H9 (cell line): Measurements from ENCODE around the genes SVIP, MUC15 and QSER1.

GRCh38 chr11:22829105-22830362 is at the start of gene SVIP:
TSS of gene SVIP (minus strand) at chr11:22829801.
- PRO-cap = unidirectional peak, plus-strand start at chr11:22829265; unidirectional peak, plus-strand start at chr11:22829333; unidirectional peak, plus-strand start at chr11:22829414; unidirectional peak, minus-strand start at chr11:22829801

DNA sequence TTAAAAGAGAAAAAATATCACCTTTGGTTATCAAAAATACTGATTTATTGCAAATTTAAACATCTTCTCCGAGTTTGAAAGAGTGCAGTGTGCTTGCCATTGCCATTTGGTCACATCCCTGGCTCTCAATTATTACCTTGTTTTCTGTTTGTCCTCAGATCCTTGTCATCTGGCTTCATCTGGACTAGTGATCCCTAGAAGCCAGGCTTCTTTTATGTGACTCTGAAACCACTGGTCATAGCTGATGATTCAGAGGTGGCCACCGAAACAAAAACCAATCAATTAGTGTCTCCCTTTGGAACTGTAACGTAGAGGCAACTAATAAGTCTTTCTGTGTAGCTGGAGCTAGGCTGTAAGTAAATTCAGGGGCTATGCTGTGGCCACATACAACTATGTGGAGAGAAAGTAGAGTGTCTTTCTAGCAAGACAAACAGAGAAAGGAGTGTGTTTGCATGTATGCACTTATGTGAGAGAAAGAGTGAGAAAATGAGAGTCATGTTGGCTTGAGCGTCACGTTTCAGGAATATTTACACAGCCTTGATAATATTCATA is 238.0 kb downstream of the LUZP2 start:
- PRO-cap = no peak

DNA sequence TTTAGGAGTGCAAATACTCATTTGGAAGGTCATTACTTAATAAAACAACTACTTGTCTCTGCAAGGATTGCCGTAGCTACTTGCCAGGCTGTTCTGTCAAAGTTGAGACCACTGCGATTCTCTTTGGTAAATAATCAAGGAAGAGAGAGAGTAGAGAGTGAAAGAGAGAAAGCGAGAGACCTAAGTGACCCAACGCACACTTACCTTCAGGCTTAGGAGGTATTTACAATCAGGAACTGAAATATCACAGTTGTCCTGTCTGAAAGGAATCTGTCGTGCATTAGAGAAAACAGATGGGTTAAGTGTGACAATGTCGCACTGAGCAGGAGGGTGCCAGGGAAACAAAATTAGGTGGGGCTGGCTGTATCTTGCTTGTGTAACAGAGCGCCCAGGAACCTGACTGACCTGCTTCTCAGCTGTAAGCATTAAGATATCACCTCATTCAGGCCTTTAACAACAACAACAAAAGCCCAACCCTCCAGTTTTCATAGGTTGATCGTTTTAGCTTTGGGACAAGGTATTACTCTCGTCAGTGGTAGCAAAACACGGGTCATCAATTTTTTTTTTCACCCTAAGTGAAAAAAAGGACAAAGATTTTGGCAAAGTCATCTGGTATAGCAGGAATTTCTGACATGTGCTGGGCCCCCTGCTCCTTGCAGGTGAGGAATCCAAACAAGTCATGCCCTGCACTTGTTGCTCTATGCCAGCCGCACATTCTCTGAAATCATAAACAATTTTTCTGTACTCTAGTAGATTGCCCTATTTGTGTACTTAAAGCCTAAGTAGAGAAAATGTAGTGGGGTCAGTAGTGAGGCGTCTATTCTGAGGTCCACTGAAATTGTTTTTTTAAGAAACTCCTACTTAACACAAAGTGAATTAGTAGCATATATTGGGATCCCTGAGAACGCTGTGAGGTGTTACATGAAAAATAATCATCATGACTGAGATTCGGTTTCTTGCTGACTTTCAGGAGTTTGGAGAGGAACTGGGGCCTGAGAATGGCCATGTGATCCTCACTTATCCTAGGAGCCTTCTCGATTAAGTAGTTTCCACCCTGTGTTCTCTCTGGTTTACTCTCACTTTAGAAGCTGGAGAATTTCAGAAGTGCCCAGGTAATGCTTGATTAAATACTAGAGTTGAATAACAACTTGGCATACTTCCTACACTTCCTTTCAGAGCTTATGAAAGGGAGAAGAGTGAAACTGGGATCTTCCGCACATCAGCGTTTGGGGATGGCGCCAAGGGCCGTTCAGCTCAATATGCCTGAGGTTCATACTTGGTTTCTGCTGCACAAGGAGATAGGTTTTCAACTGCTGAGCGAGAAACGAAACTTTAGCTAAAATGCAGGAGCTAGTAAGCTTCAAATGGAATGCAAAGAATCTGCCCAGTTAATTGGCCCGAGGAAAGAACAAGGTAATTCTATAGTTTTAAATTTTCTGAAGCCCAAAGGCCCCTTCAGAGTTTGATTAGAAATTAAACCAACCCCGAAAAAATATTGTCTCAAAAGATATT is at the start of gene MUC15:
MUC15 (minus strand) TSS at position 427 of the 1,512 bp plus-strand sequence.
- PRO-cap = no peak

DNA sequence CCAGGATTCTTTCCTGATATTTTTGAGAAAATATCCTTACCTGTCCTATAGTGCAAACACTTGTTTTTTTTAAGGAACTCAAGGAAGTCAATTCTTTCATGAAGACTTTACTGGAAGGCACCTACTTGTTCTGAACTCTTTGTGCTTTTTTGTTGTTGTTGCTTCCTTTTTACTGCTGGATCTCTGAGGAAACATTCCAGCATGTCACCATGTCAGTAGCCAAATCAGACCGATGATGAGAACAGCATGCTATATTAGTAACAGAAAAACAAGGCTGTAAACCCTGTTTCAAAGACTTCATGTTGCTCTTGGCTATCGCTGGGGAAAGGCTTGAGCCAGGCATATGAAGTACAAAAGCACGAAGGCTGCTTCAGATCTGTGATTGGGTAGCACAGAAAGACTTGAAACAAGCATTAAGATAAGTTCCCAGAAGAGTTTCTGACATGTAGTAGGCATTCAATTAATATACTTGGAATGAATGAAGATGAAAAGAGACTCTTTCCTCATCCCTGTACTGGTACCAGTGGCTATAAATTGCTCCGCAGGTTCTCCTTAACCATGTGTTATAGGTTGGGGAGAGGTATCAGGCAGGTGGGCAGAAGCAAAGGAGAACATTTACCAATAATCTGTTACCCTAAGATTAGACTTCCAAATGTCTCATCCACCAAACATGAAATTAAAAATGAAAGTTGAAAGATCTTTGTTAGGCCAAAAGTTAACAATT is 125.7 kb upstream of the SLC5A12 start:
- PRO-cap = no peak

DNA sequence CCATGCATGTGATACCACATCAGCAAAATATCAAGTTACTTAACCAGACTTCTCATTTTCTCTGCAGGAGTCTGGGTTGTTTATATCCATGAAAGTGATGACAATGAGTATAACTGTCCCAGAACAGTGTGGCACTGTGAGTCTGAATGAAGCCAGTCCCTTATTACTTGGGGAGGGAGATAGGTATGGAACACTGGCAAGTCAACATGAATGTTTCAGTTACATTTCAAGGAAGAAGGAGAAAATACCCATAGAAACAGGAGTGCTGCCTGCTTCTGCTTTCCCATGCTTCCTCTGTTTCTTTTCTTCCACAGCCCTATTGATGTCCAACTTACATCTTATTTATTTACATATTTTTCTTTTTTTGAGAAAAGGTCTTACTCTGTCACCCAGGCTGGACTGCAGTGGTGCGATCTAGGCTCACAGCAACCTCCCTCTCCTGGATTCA is 1.5 kb upstream of the FIBIN start:
- PRO-cap = no peak

DNA sequence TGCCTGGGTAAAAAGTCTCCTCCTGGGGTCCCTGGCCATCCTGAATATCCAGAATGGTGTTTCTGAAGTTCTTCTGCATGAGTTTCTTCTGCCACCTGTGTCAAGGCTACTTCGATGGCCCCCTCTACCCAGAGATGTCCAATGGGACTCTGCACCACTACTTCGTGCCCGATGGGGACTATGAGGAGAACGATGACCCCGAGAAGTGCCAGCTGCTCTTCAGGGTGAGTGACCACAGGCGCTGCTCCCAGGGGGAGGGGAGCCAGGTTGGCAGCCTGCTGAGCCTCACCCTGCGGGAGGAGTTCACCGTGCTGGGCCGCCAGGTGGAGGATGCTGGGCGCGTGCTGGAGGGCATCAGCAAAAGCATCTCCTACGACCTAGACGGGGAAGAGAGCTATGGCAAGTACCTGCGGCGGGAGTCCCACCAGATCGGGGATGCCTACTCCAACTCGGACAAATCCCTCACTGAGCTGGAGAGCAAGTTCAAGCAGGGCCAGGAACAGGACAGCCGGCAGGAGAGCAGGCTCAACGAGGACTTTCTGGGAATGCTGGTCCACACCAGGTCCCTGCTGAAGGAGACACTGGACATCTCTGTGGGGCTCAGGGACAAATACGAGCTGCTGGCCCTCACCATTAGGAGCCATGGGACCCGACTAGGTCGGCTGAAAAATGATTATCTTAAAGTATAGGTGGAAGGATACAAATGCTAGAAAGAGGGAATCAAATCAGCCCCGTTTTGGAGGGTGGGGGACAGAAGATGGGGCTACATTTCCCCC is 750 bp downstream of the FIBIN start:
- PRO-cap = no peak

DNA sequence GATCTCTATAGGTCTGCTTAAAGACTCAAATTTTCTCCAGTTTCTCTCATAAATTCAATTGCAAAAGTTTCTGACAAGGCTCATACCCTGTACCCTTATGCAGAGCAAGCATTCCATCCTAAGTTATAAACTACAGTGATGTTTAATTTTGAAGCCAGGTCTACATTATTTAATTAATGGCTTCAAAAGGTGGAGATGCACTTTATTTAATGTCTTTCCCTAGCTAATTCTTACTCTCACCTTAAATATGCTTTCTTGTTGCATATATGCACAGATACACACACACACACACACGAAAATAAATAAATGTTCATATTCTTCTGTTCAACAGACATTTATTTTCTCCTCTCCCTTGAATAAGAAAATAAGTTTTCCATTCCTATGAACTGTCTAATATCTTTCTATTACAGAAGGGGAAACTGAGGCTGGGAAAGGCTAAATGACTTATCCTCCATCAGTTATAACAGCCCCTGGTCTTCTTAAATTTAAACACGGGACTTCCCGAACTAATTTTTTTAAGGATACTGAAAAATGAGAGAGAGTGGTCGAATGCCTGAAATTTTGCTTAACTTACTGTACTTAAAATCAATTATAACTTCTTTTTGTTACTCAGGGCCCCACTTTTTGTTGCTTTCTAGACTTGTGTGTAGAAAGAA is 2.6 kb downstream of the FIBIN start:
- PRO-cap = no peak

DNA sequence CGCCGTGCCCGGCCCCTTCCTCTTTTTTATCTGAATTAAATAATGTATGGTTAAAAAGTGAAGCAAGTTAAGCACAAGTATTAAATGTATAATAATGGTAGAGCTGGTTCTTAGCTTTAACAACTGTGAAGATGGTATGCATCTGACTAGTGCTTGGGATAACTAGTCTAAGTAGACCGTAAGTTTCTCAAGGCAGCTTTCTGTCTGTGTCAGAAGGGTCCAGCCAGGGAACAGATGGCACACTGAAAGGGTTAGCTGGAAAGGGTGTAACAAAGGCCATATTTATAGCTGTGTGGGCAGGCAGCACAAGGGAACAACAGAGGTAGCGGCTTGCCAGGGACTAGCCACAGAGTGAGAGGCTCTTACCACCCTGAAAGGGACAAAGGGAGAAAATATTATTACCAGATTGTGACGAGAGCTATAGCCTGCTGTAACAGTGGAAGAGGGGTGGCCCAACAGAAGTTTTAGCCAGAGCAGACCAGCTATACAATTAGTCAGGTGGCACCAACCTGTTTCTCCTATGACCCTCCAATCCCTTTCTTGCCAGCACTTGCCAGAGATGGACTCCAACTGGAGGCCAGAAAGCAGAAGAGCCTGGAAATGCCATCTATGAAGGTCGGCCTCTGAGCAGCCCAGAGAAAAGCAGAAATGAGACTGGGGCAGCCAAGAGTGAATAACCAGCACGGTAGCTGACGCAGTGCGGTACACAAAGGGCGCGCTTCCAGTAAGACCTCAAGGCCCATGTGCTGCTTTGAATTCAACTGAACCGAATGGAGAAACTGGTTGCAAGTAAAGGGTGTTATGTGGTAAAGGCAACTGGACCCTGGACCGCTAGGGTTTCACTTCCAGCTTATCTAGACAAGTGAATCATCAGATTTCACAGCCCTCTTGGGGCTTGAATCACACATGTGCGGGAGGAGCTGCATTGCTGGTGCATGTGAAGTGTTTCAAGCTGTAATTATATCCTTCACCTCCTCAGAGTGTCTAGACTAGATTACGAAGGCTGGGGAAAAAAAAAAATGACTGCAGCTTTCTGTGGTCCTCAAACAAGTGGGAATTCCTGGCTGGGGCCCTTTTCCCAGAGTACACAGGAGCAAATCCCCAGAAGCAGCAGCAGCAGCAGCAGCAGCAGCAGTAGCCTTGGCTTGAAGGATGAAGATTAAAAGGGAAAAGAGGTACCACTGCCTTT is 129.1 kb downstream of the CCDC34 start:
- PRO-cap = no peak

GRCh38 chr11:27471149-27471765 is 1.3 kb downstream of the LGR4 start:
- PRO-cap = no peak

DNA sequence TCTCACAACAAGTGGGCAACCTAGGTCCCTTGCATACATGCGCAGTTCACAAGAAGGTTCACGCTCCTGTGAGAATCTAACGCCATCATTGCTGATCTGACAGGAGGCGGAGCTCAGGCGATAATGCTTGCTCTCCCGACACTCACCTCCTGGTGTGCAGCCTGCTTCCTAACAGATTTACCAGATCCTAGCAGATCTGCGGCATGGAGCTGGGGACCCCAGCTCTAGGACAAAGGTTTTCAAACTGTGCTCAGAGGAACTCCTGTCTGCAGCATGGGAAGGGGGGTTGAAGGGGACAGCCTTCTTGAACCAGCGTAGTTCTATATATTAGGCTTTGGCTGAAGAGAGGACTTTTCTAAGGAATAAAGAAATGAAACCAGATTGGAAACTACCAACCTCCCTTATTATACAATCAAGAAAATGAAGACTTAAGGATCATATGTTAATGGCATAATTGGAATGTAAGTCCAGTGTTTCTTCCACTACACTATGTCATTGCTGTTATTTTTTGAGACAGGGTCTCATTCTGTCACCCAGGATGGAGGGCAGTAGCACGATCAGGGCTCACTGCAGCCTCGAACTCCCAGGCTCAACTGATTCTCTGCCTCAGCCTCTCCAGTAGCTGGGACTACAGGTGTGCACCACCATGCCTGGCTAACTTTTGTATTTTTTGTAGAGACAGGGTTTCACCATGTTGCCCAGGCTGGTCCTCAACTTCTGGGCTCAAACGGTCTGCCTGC is 17.0 kb downstream of the LIN7C start:
- PRO-cap = no peak

- PRO-cap = no peak
These were observed 458.4 kb downstream of the METTL15 start for GRCh38 chr11:28566415-28567140.

DNA sequence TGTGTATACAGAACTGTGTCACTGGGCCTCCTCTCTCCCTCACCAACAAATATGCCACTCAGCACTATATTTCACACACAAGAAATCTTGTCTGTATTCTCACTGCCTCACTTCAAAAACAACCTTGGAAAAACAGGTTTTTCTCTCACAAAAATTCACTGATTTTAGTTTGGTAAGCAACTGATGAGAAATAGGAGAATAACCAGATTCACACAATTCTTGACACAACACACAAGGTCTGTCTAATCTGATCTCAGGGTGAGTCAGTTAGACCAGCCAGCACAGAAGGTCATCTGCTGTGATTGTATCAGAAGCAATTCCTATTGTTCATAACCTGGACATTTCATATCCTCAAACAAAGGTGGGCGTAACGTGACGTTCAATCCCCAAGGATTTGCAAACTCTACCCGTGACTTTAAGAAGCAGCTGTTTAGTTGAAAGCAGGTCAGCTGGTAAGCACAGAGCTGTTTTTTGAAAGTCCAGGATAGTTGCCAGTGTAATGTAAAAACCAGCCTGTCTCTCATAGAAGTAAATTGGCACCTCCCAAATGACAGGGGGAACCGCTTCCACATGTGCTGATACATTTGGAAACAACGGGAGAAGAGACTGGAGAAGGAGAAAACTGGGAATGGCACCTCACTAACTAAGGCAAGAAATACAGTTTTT is 385.1 kb downstream of the DCDC1 start:
- PRO-cap = no peak

DNA sequence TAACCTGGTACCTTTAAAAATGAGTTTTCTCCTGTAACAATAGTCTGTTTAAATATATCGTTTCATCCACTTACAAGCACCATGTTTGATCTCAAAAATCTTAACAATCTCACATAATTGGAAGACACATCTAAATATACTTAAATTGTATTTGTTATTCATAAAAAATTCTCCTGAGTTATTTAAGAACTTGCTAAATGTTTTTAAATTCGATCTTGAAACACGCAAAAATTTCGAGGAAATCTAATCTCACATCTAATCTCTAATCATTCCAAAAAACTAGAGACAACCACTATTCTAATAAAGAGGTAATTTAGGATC is 19.7 kb downstream of the IMMP1L start:
- PRO-cap = no peak

DNA sequence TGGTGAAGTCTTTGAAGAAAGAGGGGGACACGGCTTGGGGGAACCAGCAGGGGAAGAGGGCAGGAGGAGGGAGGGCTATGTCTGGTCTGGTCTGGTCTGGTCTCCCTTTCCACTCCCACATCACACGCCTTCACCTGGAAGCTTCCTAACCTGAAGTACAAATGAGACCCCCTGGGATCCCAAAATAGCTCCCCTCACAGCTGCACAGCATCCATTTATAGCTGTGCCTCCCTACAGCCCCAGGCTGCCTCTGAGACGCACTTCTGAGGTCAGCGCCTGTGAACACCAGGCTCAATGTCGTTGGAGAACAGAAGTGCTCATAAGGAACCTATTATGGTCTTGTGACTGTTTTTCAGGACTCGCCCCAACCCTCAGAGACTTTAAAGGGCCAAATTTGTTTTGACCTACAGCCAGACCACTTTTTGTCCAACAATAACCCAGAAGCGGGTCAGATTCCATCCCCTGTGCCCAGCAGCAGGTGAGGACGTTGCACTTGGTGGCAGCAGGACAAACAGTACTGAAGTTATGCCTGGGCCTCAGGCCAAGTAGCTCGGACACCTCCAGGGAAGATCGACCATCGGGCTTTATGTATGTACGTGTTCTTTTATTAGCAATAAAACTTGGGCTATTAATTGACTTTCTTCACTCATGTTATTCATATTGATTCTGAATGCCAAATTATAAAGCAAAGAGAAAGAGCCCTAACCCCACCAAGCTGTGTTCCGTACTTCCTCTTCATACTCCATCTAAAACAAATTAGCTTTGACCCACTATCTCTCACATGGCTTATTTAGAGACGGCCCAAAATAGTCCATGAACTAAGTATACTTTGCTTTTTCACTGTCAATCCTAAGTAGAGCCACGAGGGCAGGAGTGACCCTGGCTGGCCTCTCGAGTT is 92.2 kb upstream of the PAX6 start:
- PRO-cap = no peak

DNA sequence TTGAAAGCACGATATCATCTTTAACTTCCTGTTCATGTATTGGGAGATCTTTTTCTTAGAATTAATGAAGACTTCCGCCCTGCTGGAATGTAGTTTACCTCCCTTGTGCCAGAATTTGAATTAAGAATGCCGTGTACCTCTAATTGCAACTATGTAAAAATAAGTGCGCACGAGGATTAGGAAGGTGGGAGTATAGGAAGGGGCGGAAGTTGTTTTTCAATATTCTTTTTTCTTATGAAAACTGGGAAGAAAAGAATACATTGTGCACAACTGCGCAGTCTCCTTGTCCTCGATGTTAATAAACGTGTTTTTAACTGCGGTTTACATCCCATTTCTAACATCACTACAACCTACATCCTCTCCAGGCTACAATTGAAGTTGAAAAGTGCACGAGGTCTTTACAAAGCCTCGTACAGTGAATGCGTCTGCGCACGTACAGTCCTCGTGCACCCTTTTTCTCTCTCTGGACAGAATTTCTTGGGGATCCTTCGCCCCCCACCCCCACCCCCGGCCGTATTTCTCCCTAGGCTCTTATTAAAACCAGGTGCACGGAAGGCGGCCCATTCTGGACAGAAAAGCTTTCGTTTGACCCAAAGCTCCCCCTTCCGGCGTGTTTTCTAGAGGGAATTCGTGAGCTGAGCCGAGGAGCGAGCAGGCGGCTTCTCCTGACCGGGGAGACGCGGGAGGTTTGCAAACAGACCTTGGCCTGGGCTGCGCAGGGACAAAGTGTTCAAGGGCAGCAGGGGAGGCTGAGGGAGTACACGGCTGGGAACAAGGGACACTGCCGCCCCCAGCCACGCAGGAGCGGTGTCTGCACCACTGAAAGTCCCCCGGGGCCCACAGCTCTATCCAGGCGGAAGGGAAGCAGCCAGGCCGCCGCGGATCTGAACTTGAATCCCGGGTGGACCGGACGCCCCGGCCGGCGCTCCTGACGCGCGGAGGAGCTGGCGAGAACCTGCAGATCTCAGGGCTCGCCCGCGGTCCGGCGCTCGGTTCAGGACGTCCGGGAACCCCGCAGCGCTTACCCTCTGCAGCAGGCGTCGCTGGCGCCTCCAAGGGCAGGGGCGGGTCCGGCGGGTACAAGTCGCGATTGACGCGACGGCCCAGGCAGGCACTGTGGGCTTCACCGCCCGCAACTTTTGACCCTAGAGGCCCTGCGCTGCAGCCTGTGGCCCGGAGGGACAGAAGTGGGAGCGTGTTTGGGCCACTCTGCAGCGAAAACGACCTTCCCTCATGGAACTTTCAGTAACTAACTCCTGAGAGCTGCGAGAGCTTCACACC is 102.1 kb downstream of the WT1 start:
- PRO-cap = unidirectional peak, plus-strand start at position 627 of the sequence; bidirectional peak, plus-strand start at position 1,061 of the sequence, minus-strand start at position 957 of the sequence

- PRO-cap = no peak
These were observed 5.9 kb downstream of the WT1 start for GRCh38 chr11:32429590-32429764.

- PRO-cap = no peak
These were observed 27.4 kb downstream of the EIF3M start for GRCh38 chr11:32611034-32611472.

- PRO-cap = bidirectional peak, plus-strand start at chr11:32893117, minus-strand start at chr11:32892685; bidirectional peak, plus-strand start at chr11:32893276, minus-strand start at chr11:32893293
These were observed at the start of gene QSER1 for GRCh38 chr11:32892640-32893557. TSS of gene QSER1 (plus strand) at chr11:32892811.

GRCh38 chr11:33040635-33040943 is 1.2 kb downstream of the TCP11L1 start:
- PRO-cap = no peak

GRCh38 chr11:33086089-33086513 is 46.7 kb downstream of the TCP11L1 start:
- PRO-cap = no peak